Ureter (tissue), 1 donor: ENCODE measurements around a stretch of chr16.

- PRO-cap, result no peak
Measured at GRCh38 chr16:15672274-15672593, 22.2 kb downstream of the NDE1 start.

GRCh38 chr16:15724492-15725092 lies 74.5 kb downstream of the NDE1 start:
- PRO-cap, result unidirectional peak, minus-strand start at chr16:15724959

DNA sequence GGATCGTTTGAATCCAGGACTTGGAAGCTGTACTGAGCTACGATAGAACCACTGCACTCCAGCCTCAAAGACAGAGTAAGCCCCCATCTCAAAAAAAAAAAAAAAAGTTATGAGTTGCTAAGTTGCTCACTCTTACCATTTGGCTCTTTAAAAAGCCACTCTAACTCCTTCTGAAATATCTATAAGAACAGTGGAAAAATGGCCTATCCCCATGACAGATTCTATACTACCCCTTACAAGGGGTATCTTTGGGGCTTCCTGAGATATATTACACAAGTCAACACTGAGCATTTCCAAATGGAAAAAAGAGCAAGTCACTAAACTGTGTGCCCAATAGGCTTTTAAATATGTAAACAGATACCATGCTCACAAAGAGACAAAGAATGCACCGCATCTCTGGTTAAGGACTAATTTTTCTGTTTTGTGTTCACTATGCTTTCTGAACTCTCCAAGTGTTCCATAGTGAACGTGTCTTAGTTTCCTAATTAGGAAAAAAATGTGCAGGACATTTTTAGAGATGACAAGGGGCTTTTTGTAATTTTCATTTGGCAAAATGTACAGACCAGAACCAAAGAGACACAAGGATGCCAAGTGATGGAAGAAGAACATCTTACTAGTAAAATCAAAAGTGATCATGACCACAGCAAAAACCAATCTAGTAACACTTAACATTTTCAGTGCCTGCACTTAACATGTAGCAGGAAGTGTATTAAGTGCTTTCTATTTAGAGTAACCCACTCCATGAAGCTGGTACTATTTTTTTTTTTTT lies 21.7 kb downstream of the MYH11 start:
- PRO-cap, result no peak

DNA sequence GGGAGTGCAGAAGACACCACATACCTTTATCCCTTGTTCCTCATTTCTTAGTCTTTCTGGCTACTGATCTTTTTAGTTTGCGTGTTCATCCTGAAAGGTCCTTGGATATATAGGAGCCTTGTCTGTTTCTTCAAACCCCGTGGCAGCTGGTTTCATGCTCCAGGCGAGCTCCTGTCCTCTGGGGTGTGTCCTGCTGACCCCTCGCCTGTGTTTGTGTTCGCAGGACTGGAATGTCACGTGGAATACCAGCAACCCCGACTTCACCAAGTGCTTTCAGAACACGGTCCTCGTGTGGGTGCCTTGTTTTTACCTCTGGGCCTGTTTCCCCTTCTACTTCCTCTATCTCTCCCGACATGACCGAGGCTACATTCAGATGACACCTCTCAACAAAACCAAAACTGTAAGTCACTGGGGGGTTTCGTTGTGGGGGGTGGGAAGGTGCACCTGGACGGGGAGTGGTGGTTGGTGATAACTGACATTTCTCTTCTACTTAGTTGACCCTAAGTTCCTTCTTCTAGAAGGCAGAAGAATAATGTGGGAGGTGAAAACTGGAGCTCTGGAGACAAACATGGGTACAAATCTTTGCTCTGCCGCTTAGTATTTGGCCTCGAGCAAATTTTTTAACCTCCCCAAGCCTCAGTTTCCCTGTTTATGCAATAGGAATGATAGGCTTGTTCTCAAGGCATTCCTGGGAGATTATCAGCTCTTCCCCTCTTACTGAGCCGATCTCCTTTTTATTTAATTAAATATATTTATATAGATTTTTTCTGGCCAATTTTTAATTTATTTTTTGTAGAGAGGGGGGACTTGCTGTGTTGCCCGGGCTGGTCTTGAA lies 58.4 kb downstream of the ABCC1 start:
- PRO-cap, result no peak

DNA sequence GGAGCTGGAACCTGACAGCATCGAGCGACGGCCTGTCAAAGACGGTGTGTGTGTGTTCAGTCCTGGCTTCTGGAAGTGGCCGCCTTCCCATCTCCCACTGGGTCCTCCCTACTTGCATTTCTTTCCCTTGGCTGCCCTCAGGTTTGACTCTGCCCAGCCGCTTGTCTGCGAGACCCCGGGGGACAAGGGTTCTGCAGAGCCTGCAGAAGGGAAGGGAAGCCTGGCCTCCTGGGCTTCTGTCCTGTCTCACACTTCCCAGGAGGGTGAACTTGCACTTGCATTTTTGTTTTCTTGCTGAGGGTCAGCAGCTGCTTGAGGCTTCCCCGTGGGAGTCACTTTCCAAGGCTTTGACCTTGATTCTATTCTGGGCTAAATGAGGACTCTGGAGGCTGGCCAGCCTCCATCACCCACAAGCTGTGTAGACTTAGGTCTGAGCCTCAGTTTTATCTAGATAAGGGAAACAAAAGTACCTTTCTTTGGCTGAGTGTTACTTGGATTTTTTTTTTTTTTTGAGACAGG lies 122.3 kb downstream of the ABCC1 start:
- PRO-cap, result no peak

GRCh38 chr16:16074612-16074857 lies 125.1 kb downstream of the ABCC1 start:
- PRO-cap, result no peak

DNA sequence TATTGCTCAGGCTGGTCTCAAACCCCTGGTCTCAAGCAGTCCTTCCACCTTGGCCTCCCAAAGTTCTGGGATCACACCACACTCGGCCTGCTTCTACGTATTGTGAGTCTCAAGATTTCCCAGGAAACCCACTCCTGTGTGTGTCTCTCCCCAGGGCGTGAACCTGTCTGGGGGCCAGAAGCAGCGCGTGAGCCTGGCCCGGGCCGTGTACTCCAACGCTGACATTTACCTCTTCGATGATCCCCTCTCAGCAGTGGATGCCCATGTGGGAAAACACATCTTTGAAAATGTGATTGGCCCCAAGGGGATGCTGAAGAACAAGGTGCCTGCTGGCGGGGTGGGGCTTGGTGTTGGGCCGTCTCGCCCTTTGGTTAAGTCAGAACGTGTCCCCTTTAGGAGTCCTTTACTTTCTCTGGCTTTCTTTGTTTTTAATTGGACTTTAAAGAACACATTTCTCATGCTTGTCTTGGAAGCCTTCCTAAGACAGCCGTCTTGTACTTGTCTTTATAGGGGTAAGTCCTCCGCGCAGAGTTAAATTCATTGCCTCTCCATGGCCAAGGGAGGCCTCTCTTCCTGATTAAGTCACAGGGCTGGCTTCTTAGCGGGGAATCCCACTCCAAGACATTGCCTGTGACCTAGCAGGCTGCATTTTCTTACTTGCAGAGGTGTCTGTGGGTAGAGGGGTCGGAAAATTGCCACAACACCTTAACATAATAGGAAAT lies 136.5 kb downstream of the ABCC6 start:
- PRO-cap, result no peak

DNA sequence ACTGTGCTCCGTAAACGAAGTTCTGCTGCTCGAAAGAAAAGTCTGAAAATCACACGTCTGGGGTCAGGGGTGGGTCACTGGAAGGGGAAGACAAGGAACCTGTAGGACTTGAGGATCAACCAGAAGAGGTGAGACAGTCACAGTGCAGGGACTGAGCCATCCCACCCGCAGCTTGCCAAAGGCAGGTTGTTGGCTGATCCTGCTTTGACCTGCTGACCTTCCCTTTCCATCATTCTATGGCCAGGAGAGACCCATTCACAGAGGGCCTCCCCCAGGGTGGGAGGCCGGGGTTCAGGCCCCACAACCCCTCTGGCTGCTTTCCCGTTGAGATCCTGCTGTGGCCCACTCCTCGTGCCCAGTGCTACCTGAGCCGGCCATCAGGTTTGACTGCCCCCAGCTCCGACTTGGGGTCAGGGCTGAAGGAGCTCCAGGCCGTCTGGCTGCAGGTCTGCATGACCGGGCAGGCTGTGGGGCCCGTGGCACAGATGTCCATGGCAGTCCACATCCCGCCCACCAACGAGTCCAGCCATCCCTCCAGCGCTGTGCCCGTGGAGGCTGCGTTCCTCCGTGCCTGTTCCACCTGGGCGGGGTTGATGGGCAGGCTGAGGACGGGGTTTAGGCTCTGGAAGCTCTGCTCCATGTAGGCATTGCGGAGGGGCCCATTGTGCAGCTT lies 362.3 kb downstream of the XYLT1 start:
- PRO-cap, result no peak

DNA sequence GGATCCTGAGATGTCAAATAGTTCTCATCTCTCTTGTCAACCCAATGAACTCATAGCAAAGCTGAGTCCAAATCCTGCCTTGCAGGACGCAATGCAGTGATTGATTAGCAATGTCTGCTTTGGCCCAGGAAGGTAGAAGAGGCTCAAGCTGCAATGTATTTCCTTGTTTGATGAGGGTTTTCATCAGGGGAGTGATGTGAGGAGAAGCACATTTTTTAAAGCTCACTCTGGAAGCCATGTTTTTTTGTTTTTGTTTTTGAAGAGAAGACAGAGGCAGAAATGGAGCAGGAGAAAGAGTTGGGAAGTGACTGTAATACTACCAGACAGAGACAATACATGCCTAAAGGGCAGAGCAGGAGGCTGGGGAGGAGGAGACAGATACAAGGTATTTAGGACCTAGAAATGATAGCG lies 243.3 kb downstream of the XYLT1 start:
- PRO-cap, result no peak

DNA sequence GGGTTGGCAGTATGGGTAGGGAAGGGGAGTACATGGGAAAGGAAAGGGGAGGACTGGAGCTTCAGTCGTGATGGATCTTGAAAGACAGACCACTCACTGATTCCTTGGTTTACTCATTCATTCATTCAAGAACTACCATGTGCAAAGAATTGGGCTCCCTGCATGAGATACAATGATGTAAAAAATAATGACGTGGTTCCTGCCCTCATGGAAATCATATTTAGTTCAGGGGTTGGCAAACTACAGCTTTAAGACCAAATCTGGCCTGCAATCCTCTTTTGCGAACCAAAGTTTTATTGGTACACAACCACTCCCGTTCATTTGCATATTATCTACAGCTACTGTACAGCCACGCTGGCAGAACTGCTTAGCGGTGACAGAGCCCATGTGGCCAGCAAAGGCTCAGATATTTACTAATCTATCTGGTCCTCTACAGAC lies 167.8 kb downstream of the XYLT1 start:
- PRO-cap, result no peak

DNA sequence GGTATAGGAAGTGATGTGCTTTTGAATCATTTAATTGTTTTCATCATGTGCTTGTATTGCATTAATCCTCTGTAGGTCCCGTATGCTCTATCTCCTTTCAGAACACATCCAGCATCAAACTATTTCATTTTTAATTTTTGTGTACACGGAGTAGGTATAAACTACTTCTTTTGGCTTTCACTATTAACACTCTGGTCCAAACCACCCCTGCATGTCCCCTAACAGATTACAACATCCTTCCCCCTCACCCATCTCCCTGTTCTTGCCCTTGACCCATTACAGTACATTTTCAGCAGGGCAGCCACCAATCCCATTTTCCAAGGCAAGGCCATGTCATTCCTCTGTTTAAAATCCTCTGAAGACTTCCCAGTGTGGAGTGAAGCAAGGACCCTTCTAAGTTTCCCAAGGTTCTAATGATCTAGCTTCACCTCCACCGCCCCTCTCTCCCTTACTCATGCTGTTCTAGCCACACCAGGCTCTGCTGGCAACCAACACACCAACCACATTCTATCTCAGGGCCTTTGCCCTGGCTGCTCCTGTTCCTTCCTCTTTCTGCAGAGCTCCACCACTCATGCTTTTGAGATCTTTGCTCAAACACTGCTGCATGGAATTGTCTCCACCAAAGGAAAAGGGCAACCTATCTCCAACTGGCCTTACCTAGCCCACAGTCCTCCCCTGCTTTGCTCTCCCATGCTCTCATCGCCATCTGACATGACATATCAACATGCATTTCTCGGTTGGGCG lies 128.9 kb downstream of the XYLT1 start:
- PRO-cap, result no peak

- PRO-cap, result no peak
Measured at GRCh38 chr16:17403793-17404381, 66.9 kb downstream of the XYLT1 start.

- PRO-cap, result no peak
Measured at GRCh38 chr16:18524183-18524706, 37.7 kb downstream of the NOMO2 start.

GRCh38 chr16:18959122-18959644 lies 24.6 kb upstream of the TMC7 start:
- PRO-cap, result no peak

DNA sequence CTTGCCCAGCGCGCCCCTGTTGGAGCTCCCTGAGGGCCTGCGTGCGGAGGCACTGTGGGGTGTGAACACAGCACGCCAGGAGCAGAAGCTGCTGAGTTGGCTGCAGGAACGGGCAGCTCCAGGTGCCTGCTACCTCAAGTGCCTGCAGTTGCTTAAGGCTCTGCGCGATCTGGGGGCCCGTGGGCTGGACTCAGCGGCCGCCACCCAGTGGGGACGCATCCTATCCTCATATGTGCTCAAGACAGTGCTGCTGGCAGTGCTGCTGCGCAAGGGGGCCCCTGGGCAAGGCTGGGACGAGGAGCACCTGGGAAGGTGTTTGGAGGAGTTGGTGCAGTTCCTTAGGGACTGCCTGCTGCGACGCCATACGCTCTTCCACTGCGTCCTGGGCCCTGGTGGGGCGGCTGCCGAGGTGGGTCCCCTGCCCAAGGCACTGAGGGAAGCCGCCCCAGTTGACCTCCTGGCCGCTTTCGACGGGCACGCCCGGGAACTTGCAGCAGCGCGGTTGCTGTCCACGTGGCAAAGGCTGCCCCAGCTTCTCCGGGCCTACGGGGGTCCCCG lies 1.8 kb downstream of the ITPRIPL2 start:
- PRO-cap, result no peak

GRCh38 chr16:19183229-19183661 lies 15.2 kb downstream of the SYT17 start:
- PRO-cap, result no peak

- PRO-cap, result no peak
Measured at GRCh38 chr16:19415352-19416070, 2.2 kb upstream of the TMC5 start.

- PRO-cap, result no peak
Measured at GRCh38 chr16:19861639-19862271, 22.9 kb downstream of the GPRC5B start.

DNA sequence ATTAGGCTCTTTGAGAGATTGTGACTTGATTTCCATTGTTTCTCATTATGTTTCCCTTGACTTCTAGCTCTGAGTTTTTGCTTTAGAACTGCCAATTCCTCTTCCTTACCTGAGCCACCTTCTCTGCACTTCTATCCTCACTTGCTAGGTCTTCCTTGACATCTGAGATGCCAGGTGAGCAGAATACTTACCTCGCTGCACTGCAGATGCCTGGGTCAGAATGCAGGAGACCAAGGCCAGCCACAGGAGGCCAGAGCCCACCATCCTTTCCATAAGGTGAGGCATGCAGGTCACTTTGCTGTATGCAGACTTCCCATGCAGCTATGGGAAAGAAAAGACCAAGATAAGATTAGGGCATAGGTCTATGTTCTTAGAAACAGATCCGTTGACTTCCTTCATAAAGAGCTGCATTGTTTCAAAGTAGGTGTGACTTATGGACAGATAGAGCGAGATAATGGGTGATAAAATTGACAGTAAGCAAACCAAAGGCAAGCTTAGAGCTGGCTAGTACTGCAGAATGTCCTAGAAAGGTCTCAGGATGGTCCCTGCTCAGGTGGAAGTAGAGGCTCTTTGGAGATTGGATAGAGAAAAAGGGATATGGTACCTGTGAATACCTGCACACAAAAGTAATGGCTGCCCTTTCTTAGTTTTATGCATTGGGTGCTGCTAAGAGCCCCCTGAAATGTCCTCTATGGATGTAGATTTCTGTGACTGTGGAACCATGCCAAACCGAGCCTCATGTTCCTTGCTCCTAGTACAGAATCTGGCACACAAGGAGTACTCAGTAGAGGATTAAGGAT lies 966 bp downstream of the GP2 start:
- PRO-cap, result no peak

DNA sequence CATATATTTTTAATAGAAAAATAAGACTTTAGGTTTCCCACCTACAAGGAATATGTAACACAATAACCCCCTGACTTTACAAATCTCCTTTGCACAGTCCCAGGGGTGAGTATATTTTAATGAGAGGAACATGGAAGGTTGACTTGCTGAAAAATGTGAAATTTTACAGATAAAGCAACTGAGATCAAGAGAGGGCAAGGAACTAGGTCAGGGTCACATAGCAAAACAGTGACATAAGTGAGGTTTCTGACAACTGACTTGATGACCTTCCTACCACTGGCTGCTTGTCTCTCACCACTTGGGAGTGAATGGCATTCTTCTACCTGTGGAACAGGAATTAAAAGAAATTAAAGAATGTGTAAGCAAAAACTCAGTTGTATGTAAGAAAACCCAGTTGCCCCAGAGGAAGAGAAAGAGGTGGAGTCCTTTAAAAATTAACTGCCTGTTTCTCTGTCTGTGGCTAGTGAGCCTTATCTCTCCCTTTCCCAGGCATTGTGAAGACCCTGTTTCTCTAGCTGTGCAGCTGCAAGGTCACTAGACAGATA lies 23.6 kb downstream of the ACSM1 start:
- PRO-cap, result no peak